Left colon (tissue), 1 donor: ENCODE measurements around the genes B4GALT1 and NUDT2.

GRCh38 chr9:27644996-27645558, 71.8 kb upstream of the C9orf72 start:
- PRO-cap = no peak

- PRO-cap = no peak
Measured at GRCh38 chr9:32404341-32404724, 19.9 kb downstream of the ACO1 start.

- PRO-cap = no peak
Measured at GRCh38 chr9:32426002-32427010, 41.9 kb downstream of the ACO1 start.

DNA sequence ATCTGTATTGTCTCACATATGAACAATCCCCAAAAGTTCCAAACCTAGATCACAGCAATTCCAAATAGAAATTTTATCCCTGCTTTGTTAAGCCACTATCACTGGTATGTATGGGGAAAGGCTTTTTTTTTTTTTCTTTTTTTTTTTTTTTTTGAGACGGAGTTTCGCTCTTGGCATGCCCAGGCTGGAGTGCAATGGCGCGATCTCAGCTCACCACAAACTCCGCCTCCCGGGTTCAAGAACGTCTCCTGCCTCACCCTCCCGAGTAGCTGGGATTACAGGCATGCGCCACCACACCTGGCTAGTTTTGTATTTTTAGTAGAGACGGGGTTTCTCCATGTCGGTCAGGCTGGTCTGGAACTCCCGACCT, 733 bp downstream of the APTX start:
- PRO-cap = no peak

- PRO-cap = no peak
Measured at GRCh38 chr9:33113631-33114459, 37.4 kb upstream of the SMU1 start.

- PRO-cap = no peak
Measured at GRCh38 chr9:33115521-33116251, 39.2 kb upstream of the SMU1 start.

GRCh38 chr9:33163479-33164303, 3.4 kb downstream of the B4GALT1 start:
- PRO-cap = no peak

DNA sequence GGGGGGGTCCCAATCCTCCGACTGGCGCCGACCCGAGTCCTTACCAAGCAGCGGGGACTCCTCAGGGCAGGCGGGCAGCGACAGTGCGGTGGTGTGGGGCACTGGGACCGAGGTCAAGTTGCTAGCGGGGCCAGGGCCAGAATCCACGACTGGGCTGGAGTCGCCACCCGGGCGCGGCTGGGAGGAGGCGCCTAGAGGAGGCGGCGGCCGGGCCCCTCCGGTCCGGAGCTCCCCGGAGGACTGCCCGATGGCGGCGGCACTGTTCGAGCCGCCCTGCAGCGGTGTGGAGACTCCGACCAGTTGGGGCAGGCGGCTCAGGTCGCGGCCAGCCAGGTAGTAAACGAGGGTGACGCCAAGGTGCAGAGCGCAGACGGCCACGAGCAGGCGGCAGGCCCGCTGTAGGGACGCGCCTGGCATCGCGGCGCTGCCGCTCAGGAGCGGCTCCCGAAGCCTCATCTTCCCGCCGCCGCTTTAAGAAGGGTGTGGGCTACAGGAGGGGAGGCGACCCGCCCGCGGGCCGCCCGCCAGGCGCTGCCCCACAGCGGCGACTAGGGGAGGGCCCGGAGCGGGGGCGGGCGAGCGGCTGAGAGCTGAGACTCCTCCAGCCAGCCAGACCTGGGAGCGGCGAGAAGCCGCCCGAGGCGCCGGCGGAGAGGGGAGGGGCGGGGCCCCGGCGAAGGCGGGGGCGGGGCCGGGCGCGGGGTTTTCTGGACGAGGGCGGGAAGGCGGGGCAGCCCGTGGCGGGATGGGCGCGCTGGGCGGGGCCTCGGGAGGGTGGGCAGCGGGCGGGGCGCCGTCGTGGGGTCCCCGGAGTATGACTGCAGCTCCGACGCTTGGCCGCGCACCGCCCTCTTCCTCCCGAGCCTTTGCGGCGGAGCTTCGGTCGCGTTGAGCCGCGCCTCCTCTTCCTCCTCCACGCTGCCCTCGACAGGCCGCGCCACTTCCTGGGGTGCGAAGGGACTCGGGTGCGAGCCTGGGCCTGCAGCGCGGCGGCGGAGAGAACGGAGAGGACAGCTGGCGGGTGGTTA, at the start of gene B4GALT1:
Gene B4GALT1 (minus strand): TSS at position 623 of the 1,028 bp plus-strand sequence.
- PRO-cap = bidirectional peak, plus-strand start at position 362 of the sequence, minus-strand start at position 473 of the sequence; bidirectional peak, plus-strand start at position 612 of the sequence, minus-strand start at position 617 of the sequence; bidirectional peak, plus-strand start at position 861 of the sequence, minus-strand start at position 868 of the sequence

- PRO-cap = no peak
Measured at GRCh38 chr9:33262627-33263031, 1.9 kb downstream of the BAG1 start.

DNA sequence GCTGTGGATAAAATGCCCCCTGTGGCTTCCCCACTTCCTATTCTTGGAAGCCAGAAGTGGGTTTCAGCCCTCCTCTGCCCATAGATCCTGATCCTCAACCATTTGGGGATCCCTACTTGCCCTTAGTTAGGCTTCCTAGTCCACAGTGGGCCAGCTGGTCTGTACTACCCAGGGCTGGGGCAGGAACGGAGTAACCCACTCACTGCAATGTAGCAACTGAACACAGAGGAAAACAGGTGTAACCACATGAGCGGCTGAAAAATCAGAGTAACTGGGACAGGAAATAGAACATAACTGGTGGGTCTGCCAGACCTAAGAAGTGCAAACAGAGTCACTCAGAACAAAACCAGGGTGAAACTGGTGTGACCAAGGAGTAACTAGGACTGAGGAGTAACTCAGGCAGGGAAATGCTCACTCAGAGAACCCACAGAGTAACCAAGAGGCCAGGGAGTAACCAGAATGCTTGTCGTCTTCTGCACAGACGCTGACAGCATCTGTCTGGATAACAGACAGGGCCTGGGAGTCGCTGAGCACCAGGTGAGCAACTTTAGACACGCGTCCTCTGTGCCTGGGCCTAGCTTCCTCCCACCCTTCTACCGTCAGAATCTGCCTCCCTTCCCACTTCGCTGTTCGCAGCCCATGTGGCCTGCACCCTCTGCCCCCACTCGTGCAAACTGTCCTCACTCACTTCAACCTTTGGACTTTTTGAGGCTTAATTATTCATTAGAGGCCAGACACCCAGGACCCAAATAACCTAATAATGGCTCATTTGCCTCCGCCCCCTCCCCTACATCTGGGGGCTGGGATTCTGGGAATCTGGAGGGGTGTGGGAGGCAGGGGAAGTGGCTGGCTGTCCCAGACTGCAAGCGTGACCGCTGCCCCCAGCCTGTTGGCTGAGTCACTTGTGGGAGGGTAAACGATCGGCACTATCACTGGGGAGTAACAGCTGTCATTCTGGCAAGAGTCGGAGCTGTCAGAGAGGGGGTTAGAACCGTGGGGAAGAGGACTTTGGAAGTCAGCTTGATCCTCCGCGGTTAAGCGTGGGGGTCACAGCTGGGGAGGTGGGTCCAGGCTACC, 797 bp downstream of the AQP3 start:
- PRO-cap = unidirectional peak, plus-strand start at position 988 of the sequence

GRCh38 chr9:33461820-33462578, 11.7 kb downstream of the NOL6 start:
- PRO-cap = no peak

GRCh38 chr9:33817515-33818152, 674 bp downstream of the UBE2R2 start:
- PRO-cap = bidirectional peak, plus-strand start at chr9:33817669, minus-strand start at chr9:33817635; bidirectional peak, plus-strand start at chr9:33817800, minus-strand start at chr9:33817774; bidirectional peak, plus-strand start at chr9:33818185, minus-strand start at chr9:33817999

- PRO-cap = no peak
Measured at GRCh38 chr9:33922075-33922462, 105.1 kb downstream of the UBE2R2 start.

- PRO-cap = no peak
Measured at GRCh38 chr9:34086959-34087507, 38.3 kb upstream of the UBAP2 start.

- PRO-cap = unidirectional peak, plus-strand start at chr9:34125211
Measured at GRCh38 chr9:34124738-34125469, 1.6 kb downstream of the DCAF12 start.

- PRO-cap = no peak
Measured at GRCh38 chr9:34178335-34178734, 508 bp upstream of the UBAP1 start.

- PRO-cap = no peak
Measured at GRCh38 chr9:34205993-34206623, 27.3 kb downstream of the UBAP1 start.

GRCh38 chr9:34241129-34242074, 62.6 kb downstream of the UBAP1 start:
- PRO-cap = no peak

DNA sequence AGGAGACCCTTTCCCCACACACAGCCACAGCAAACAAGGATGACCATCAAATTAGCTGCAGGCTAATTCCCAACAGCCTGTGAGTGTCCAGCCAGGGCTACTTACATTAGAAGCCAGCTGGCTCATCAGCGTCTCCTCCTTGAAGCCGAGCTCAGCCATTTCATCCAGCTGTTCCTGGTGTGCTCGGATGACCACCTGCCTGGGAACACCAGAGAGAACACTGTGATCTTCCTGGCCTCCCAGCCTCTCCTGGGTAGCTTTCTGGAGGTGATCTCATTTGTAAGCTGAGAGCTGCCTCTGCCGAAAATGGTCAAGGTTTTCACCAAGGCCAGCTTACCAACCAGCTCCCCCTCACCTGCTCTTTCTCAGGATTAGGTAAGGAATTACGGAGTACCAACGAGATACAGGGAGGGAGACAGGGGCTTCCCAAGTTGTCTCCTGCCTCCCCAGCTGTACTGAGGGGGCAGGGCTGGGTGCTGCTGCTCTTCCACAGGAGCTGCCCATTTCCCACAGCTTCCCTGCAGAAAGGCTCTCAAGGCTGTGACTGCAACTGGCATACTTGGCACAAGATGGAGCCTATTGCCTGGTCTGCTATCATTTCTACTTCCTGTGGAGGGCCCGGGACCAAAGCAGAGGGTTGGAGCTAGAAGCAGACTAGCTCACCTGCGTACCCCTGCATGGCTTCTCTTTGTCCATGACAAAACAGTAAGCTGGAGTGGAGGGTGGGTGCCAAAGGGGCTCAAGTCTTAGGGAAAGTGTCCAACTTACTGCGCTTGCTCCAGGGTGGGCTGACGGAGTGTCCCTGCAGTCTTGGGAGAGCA, 73.9 kb downstream of the KIF24 start:
- PRO-cap = unidirectional peak, plus-strand start at position 399 of the sequence

- PRO-cap = unidirectional peak, minus-strand start at chr9:34328995; bidirectional peak, plus-strand start at chr9:34329588, minus-strand start at chr9:34329227
Measured at GRCh38 chr9:34328897-34330000, at the start of gene NUDT2. TSS of gene NUDT2 (plus strand) at chr9:34329569.